Hepatocyte (in vitro differentiated cells and primary cell): ENCODE measurements around the genes PDLIM1 and ALDH18A1.

DNA sequence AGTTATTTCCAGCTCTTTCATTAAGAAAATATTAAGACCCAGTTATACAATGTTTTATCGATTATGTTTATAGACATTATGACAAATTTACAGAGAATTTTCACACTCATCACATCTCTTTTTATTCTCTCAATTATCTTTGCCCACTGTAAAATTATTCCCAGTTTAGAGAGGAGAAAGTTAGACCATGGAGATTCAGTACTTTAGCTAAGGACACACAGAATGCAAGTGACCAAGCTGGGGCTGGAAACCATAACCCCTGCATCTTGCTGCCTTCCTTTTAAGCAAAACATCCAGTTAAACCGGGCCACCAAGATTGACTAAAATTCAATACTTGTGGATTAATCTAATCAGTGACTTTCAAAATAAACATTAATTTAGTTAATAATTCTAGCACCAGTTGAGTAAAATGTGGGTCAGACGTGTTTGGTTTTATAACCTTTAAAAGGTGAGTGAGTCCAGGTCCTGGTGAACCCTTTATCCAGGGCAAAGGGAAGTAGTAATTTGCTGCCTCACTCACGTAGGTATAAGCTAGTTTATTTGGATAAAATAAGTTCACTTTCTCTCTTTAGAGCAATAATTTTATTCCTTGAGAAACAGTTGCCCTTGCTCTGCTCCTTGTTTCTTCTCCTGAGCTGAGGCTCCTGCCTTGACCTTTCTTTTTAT, 1.9 kb upstream of the CYP2C8 start:
- RAMPAGE, long total RNA = no peak
- RRBS = no CpG with 5 or more reads among the region's 4 CpGs

- RAMPAGE, long total RNA = no peak
- RRBS = no CpG with 5 or more reads among the region's 1 CpG
These were observed 47.5 kb upstream of the CYP2C8 start for GRCh38 chr10:95116723-95117170.

GRCh38 chr10:95121807-95122210, 52.5 kb upstream of the CYP2C8 start:
- RAMPAGE, long total RNA = no peak
- RRBS = no CpG with 5 or more reads among the region's 2 CpGs

DNA sequence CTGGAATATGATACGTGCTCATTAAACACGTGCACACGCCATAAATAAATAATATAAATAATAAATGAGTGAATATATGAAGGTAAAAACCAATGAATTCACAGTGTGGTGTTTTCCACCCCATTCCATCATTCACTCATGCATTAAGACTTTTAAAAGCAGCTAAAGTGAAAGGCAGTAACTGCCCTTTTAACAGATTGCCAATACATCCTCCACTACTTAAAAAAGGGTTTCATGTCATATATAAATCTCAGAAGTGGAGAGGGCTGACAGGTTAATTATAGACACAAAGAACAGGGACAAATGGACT, 1.9 kb downstream of the PDLIM1 start:
- RAMPAGE, long total RNA = no peak
- RRBS = no CpG with 5 or more reads among the region's 3 CpGs

GRCh38 chr10:95290388-95291383, at the start of gene PDLIM1:
Gene PDLIM1, minus strand, starts transcription at chr10:95291003.
- RAMPAGE, long total RNA = no peak
- RRBS = 2% methylated on average over 70 of the region's 123 CpGs

GRCh38 chr10:95320948-95321334, 30.1 kb upstream of the PDLIM1 start:
- RAMPAGE, long total RNA = no peak
- RRBS = no CpG with 5 or more reads among the region's 2 CpGs

DNA sequence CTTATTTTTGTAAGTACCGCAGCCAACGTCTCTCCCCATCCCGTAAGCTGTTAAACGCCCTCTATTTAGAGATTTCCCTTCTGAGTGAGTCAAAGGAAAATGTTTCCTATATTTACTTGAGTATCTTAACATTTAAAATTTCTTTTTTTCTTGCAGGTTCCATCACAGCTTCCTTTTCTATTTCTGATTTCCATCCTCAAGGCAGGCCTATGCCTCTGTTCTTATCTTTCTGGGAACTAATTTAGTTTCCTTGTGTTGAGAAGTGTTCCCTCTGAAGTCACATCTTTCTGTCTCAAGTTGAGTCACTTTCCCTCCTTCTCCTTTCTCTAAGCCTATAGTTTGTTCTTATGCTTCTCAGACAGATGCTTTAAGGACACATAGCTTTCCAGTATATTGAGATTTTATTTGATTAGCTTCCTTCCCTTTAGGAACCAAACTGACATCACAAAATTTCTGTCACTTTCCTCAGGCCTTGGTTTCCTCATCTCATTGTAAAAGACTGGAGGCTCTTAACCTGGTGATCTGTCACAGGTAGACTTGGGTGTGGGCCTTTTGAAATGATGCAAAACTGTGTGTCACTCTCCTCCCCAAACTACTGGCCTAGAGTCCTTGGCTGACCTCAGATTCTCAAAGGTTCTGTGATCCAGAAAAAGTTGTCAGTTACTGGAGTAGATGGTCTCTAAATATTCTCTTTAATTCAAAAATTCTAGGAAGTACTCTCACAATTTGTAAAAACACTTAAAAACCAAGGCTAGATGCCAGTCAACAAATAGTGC, 38.9 kb upstream of the PDLIM1 start:
- RAMPAGE, long total RNA = no peak
- RRBS = no CpG with 5 or more reads among the region's 4 CpGs

DNA sequence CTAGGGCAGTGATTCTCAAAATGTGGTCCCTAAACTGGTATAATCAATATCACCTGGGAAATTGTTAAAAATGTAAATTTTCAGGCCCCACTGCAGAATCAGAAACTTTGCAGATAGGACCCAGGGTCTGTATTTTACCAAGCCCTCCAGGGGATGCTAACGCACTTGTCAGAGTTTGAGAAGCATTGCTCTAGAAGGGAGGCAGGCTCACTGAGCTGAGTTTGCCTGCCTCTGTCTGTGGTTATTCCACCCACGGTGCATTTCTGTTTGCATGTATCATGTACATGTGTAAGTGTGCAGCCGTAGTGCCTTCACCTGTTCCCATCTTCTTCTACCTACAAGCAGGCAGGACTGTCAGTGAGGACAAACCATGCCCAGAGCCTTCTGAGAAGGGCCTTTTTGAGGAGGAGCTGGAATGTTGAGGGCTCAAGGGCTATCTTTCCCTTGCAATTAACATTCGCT, 58.1 kb upstream of the PDLIM1 start:
- RAMPAGE, long total RNA = no peak
- RRBS = no CpG with 5 or more reads among the region's 4 CpGs

DNA sequence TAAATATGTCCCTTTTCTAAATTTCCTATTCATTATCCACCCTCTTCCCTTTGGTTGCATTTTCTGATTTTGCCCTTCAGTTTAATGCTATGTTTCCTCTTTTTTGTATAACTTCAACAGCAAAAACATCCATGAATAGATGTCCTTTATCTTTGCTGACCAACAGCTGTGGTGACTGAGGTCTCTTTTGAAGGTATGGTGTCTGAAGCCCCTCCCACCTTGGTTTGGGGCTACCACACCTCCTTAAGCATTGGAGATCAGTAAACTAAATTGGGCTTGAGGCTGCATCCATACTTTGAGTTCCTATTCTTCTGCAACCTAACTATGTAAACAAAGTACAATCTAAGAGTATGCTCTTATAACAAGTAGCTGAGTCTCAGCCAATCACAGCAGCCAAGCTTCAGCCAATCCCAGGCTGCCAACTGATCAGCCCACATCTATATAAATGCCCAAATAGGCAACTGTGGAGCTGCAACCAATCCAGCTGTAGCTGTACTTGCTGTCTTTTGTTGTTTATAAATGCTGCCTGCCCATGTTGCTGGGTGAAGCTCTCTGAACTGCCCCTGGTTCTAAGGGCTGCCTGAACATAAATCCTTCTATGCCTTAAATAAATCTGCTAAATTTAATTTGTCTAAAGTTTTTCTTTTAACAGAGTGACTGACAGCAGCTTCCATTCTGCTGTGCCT, 69.4 kb upstream of the PDLIM1 start:
- RAMPAGE, long total RNA = no peak

DNA sequence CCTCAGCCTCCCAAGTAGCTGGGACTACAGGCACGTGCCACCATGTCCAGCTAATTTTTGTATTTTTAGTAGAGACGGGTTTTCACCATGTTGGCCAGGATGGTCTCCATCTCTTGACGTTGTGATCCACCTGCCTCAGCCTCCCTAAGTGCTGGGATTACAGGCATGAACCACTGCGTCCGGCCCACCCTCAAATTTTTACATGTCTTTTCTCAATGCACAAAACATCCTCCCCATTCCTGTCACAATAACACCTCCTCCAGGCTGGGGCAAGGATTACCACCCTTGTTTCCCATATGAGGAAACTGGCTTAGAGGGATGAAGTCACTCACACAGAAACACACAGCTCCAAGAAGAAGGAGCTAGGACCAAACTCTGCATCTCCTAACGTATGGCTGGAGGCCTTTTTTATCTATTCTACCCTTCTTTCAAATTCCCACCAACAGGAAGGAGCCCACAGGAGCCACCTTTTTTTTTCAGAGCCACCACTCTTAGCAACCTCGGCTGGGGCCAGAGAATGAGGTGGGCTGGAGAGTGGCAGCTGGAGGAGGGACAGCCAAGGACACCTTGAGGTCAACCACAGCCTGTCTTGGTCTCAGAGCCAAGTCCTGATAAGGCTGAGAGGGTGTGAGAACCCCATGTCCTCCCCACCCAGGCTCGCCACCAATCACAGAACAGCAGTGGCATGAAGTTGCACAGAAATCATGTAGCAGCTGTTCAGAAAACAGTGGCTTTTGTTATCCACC, 113.0 kb upstream of the PDLIM1 start:
- RAMPAGE, long total RNA = no peak
- RRBS = no CpG with 5 or more reads among the region's 8 CpGs

- RAMPAGE, long total RNA = no peak
- RRBS = no CpG with 5 or more reads among the region's 8 CpGs
These were observed 121.8 kb upstream of the PDLIM1 start for GRCh38 chr10:95412446-95413161.

GRCh38 chr10:95416373-95417005, 125.7 kb upstream of the PDLIM1 start:
- RAMPAGE, long total RNA = no peak
- RRBS = no CpG with 5 or more reads among the region's 5 CpGs

DNA sequence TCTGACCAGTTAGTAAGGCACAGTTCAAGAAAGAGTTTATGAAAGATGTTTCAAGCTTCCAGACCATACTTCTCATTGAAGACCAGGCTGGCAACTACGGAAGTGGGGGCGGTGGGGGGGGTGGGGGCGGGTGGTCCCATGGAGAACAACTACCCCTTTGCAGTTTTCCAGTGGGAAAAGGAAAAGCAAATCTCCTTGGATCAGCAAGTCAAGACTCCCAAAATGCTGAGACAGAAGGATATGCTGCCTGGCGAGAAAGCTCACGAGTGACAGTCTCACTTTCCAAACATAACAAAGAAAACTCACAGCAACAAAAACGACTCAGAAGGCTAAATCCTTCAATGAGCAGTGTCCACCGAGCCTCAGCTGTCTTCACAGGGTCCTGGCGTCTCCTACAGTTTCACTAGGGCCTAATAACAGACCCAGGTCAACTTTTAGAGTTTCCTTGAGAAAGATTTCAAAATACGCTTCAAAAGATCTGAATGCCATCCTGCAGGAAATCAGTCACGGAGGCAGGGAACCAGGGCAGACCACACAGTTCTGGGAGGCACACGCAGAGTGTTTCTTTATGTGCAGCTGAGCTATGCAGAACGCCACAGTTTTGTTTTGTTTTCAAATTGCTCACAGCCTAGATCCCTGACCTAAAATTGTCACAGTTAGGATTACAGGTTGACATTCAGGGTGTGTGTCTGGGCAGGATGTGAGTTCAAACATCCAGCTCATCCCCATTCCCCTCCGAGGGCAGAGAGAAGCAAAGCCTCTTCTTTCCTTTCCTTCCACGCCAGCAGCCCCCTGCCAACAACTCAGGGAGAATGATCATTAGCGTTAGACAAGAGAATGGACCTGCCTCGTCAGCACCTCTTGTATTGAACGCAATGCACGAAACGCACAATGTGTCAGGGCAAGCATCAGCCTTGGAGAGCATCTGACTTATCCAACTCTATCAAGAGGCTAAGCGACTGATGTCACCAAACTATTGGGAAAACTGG, 128.0 kb downstream of the SORBS1 start:
- RAMPAGE, long total RNA = no peak
- RRBS = no CpG with 5 or more reads among the region's 20 CpGs

DNA sequence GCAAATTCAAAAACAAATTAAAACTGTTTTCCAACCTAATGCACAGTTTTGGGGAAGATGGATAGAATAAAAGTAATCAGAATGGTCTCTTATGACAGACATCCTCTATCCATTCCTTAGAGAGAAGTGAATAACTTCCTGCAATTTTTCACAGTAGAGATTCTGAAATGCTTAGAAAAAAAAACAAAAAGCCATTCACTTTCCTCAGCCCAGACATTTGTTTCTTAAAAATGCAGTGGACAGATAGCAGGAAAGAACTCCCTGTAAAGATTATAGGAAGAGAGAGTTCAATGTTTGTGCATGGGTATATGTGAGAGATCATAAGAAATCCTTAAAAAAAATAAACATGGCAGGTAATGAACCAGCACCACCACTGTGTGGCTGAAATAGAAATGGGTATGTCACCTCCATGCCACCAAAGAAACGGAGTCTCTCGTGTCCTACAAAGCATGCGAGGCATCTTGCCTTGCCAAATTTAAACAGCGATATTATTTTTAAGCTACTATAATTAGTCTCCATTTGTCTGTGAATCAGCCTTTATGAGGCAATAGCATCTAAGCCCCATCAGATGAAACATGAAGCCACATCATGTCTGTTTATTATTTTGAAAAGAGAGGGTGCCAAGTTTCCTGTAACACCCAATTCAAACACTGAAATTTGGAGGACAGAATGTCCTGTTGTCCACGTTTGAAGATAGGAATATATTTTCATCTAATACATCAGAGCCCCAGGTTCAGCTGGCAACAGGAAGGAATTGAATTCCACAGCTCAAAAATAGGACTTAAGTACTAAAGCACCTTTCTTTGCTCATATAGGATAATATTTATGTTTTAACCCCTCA, 87.1 kb downstream of the SORBS1 start:
- RAMPAGE, long total RNA = no peak
- RRBS = no CpG with 5 or more reads among the region's 5 CpGs

GRCh38 chr10:95513922-95514422, 47.2 kb downstream of the SORBS1 start:
- RAMPAGE, long total RNA = no peak
- RRBS = no CpG with 5 or more reads among the region's 2 CpGs

DNA sequence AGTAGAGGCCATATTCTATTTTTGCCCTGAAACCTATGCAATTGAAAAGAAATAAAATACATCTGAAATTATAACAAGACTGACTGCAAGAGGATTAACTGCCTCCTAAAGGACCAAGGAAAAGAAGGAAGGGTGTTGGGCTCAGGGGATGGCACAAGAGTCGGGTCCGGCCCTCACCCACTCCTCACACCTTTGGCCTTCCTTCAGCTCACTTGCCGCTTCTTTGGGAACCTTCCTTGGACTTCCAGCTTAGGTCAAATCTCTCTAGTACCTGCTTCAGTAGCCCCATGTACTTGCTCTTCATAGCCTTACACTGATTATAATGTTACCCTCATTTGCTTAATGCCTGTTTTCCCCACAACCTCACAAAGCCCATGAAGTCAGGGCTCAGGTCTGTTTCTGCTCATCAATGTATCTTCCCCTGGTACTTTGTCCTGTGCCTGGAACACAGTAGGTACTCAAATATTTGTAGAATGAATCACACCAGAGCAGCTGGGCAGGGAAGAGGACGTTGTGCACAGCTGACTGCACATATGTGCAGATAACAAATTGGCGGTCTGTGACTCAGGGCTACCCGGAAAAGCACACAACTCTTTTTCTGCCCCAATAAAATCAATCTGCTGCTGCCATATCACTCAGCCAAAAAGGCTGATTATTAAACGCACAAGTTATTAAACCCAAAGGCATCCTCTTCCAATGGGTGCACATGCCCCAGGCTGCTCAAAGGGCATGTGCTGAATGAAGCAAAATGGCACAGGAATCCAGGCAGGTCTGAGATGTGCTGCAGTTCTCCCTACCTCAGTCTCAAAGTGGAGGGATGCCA, 43.8 kb downstream of the SORBS1 start:
- RAMPAGE, long total RNA = no peak
- RRBS = no CpG with 5 or more reads among the region's 7 CpGs

DNA sequence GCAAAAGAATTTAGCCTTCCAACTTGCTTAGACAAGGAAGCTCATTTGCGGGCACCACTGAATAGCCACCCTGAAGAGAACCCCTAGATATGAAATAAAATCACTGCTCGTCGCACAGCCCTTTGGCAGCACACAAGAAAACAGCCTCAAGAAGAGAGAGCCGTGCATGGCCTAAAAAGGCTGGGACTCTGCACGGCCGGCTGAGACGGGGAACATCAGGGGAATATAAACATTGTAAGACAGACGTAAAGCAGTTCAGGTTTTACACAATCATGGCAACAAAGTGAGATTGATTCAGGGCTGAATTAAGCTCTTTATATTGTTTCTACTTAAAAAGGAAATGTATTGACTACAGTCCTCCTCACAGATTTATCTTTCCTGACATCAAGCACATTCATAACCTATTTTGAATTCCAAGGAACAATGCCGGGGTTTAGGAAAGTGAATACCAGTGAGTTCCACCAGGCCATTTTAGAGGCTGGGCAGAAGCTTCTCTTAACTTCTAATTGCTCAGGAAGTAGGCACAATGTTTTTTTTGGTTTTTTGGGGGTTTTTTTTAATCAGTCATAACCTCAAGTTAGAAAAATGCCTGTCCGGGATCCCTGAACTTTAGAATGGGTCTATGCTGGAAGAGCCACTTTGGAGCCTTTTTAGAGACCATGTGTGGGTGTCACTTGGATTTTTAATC, 25.1 kb downstream of the SORBS1 start:
- RAMPAGE, long total RNA = no peak
- RRBS = no CpG with 5 or more reads among the region's 10 CpGs

- RAMPAGE, long total RNA = no peak
- RRBS = 2% methylated on average over 20 of the region's 86 CpGs
These were observed at the start of gene ALDH18A1 for GRCh38 chr10:95656204-95657139. Gene ALDH18A1, minus strand, starts transcription at chr10:95656711.

- RAMPAGE, long total RNA = no peak
- RRBS = no CpG with 5 or more reads among the region's 1 CpG
These were observed 5.2 kb upstream of the ALDH18A1 start for GRCh38 chr10:95661715-95662175.

DNA sequence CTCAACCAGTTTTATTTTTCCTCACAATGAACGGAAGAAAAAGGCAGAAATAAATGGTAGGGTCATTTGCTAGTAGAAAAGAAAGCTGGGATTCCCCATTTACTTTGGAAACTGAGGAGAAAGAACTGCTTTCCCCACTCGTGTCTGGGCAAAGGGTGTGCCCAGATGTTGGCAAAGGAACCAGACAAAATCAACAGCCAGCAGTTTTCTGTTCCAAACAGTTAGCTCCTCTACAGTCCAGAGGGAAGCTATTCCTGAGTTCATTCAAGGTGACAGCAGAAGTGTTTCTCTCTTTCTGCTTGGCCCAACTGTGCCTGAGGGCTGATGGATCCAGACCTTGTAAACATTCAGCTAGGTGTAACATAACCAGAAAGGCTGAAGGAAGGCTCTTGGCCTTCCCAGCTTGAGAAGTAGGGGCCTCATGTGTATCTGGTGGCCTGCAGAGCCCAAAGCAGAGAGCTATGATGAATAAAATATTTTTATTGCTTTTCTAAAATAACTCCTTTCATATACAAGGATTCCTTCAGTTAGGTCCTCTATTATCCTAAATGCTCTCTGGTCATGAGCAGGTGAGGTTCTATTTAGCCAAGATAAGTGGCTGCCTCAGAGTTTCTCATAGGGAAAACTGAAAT, 7.0 kb upstream of the ALDH18A1 start:
- RAMPAGE, long total RNA = no peak
- RRBS = no CpG with 5 or more reads among the region's 2 CpGs